Measurements from ENCODE around the genes RTN4, MTIF2, CCDC88A and PPP4R3B.

GRCh38 chr2:54622087-54622697 is 101.3 kb upstream of the EML6 start:
- PRO-cap: no peak

- PRO-cap: no peak
Measured at GRCh38 chr2:54625853-54626316, 97.6 kb upstream of the EML6 start.

DNA sequence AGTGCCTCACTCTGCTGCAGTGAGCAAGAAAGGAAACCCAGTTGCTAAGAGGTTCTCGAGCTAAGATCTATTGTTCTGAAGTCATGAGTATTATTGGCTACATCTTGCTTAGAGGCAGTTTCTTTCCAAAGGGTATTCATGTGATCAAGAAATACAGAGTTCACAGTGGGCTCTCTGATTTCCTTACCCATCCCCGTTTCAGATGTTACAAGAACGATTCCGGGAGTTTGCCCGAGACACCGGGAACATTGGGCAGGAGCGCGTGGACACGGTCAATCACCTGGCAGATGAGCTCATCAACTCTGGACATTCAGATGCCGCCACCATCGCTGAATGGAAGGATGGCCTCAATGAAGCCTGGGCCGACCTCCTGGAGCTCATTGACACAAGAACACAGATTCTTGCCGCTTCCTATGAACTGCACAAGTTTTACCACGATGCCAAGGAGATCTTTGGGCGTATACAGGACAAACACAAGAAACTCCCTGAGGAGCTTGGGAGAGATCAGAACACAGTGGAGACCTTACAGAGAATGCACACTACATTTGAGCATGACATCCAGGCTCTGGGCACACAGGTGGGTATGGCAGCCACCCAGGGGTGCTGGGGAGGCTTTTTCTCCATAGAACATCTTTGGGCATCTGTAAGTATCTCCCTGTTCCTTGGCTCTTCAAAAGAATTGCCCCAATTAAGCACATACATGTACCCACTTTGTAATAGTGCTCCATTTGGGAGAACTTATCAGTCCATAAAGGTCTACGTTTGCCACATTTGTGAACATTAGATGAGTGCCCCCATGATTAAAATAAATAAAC is 73.8 kb upstream of the EML6 start:
- PRO-cap: no peak

DNA sequence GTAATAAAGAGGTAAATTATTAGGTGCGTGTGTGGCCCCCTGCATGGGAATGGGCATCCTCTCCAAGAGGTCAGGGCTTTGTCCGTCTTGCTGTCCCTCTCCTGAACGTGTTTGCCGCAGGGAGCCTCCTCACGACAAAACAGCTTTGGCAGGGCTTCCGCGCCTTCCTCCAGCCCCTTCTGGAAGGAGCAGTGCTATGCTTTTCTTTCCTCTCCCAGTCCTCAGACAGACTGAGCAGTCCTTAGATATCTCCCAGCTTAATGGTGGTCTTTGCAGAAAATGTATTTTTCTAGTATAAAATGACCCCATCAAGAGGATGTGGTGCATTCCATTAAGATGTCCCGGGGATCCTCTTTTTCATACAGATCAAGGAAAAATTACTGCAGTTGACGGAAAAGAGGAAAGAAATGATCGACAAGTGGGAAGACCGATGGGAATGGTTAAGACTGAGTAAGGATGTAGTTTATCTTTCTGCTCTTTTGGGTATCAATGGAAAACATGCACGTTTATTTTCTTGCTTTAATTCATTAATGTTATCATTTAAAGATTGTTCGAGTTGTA is 67.8 kb upstream of the EML6 start:
- PRO-cap: no peak

DNA sequence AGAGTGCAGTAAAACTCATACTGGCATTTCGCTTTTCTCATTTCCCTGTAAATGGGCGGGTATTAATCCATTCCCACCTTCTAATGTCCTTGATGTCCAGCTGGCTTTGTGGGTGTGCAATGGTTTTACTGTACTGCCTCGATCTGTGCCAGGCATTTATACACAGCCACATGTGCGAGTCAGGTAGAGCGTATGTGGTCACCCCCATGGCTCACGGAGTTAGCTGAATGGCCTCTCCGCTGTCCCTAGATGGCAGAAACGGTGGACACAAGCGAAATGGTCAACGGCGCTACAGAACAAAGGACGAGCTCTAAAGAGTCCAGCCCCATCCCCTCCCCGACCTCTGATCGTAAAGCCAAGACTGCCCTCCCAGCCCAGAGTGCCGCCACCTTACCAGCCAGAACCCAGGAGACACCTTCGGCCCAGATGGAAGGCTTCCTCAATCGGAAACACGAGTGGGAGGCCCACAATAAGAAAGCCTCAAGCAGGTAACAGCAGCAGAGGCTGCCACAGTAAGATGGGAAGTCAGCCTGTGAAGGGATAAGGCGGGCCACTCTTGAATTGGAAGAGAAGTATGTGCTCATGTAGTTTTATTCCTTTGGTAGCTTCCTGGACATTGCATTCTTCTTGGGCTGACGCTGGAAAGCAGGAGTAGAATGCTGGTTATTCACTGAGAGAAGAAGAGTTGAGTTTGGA is 59.1 kb upstream of the EML6 start:
- PRO-cap: no peak

DNA sequence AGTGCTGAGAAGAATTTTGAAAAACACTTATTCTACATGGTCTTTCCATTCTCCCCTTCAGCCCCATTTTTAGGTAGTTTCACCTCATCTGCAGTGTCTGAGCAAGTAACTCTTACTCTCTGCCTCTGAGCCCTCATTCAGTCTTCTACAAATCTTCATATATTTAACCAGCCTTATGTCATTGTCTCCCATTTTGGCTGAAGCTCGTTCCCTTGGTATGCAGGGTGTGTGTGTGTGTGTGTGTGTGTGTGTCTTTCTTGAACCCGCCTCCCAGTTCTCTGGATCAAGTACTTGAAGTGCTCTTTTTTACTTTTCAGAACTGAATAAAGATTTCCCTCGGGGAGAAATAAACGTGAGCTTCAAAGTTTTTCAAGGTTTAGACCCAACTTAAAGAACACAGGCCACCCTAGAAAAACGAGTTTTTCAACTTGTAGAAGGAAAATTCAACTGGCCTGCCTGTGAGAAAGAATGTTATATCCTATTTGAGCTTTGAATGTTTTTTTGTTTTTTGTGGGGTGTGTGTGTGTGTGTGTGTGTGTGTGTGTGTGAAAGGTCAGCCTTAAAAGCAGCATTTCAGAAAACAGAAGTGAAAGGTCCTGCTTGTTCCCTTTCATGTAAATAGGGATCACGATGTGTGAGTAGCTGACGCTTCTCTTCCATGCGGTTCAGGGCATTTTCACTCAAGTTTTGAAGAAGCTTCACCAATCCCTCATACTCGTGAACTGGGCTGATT is 50.8 kb upstream of the EML6 start:
- PRO-cap: no peak

DNA sequence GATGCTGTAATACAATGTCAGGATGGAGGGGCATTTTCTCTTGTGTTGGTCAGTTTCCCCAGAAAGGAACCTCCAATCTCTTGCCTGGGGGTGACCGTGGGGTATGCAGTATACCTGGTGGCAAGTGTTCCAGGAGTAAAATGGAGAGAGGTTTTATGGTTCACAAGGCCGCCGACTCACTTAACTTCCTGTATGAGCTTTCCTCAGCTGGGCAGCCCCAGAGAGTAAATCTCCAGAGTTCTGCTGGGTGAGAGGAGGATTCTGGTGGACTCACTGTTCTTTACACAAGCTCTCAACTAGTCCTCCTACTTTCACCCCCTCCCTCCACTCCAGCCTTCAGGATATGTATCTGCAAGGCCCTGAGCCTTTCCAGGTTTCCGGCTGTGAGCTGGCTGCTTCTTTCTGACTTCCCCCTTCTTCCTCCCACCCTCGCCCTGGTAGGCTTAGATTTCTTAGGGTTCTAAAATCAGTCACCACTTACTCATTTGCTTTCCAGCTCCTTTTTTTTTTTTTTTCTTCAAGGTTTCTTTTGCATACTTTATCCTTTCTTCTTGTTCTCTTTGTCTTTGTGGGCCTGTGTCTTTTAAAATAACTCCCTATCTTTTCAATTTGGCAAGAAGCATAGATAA is 34.0 kb downstream of the EML6 start:
- PRO-cap: no peak

DNA sequence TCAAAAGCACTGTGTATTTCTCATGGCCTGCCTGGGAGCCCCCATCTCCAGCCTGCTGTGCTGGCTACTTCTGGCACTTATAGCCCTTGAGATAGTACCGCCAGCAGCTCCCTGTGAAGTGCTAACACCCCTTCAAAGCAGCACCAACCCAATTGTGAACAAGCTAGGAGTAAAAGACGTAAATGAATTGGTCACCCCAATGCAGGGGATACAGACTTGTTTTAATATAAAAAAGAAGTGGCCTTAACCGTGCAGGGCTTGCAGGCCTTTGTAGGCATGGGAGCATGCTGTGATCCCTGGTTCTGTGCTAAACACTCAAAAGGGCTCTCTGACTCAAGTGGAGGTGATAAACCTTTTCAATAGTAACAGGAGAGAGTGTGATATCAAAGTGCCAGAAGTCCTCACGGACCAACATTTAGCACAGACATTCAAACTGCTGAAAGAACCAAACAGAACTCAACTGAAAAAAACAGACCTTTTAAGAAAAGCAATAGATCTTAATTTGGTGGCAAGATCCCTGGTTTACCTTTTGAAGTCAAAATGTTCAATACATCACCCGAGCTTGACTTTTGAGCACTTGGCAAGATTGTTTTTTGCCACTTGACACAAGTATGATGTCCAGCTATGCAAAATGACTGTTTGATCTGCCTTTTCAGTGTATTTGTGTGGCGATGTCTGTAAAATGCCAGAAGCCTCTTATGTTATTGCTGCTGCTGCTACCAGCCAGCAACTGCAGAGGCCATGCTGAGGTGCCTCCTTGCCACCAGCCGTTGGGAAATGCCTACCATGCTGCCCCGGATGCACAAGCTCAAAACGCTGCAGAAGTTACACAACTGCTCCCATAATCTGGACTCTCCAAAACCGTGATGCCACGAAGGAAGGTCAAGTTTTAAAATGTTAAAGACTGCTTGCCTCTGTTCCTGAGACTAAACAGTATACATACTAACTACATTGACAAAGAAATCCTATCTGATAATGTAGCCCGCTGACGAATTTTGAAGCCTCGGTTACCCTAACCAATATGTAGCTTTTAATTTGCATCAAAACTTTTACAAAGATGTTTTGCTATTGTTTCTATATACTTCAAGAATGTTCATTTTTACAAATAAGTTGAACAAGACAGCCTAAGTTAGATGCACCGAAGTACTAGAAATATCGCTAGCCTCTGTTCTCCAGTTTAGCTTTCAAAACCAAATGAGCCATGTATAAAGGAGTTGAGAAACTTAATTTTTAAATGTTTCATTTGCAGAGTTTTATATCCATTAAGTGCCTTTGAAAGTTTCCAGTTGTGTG is 80.4 kb downstream of the RTN4 start:
- PRO-cap: no peak

DNA sequence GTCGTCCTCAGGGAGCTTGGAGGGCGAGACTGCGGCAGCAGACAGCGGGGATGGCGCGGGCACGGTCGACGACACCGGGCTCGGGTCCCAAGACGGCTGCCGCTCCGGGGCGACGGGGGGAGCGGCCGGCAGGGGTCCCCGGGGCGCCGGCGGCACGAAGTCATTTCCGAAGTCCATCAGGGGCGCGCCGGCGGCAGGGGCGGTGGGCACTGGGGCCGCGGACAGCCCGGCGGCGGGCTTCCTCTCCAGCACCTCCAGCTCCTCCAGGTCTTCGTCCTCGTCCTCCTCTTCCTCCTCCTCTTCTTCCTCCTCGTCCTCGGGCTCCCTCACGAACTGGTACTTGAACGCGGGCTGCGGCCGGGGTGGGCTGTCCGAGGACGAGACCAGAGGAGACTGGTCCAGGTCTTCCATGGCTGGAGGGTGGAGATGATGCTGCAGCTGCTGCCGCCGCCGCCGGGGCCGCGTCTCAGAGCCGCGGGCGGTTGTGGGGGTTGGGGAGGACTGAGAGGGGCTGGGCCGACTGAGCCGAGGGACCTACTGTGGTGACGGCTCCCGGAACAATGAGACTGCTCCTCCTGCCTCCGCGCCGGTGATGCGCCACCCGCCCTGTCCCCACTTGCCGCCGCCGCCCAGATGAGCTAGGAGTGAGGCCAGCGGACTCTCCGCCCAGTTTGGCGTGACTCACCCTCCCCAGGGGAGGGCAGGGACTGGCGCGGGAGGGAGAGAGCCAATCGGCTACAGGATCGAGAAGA is at the start of gene RTN4:
Gene RTN4, minus strand, starts transcription at position 562 of the 752 bp plus-strand sequence.
- PRO-cap: bidirectional peak, plus-strand start outside the sequence, minus-strand start at position 562 of the sequence

GRCh38 chr2:55133652-55134387 is 83.6 kb upstream of the RTN4 start:
- PRO-cap: bidirectional peak, plus-strand start at chr2:55134165, minus-strand start at chr2:55133867

DNA sequence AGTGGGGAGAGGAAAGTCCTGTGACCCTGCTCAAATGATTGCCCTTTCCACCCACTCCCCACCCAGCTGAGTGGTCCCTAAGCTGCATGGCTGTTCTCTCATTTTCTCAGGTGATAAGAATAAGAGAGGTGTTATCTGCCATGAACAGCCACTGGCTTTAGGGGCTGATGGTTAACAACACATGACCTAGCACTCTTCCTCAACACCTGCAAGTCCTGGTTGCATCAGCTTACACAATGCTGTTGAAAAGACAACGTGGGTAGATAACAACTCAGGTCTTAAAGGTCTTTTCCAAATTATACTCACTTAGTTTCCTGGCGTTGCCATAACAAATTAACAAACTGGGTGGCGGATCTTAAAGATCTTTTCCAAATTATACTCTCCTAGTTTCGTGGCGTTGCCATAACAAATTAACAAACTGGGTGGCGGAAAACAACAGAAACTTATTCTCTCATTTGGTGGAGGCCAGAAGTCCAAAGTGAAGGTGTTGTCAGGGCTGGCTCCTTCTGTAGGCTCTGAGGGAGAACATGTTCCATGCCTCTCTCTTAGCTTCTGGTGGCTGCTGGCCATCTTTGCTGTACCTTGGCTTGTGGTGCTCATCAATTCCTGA is 90.4 kb upstream of the RTN4 start:
- PRO-cap: no peak

GRCh38 chr2:55236314-55237488 is 4.2 kb downstream of the RPS27A start:
- PRO-cap: unidirectional peak, plus-strand start at chr2:55237060

DNA sequence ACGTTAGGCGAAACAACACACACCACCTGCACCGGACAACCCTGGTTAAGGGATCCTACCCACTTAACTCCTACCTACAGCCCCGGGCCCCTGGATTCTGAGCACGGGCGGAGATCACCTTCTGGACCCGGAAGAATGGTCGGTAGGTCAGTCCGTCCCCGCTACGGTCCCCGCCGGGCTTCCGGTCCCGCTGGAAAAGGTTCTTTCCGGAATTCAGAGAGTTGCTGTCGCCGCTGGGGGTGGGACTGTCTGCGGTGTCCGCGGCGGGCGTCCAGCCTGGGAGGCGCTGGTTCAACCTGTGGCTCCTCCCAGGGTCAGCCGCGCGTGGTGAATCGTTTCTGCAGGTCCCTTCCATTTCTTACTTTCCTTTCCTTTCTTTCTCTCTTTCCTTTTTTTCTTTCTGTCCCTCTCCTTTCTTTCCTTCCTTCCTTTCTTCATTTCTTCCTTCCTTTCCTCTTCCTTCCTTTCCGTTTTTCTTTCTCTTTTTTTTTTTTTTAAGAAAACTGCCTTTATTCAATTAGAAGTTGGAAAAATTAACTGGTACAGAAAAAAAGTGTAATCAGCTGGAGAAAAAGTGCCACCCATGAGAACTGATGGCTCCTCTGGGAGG is at the start of gene MTIF2:
Gene MTIF2, minus strand, starts transcription at position 137 of the 610 bp plus-strand sequence.
- PRO-cap: bidirectional peak, plus-strand start at position 317 of the sequence, minus-strand start at position 123 of the sequence

DNA sequence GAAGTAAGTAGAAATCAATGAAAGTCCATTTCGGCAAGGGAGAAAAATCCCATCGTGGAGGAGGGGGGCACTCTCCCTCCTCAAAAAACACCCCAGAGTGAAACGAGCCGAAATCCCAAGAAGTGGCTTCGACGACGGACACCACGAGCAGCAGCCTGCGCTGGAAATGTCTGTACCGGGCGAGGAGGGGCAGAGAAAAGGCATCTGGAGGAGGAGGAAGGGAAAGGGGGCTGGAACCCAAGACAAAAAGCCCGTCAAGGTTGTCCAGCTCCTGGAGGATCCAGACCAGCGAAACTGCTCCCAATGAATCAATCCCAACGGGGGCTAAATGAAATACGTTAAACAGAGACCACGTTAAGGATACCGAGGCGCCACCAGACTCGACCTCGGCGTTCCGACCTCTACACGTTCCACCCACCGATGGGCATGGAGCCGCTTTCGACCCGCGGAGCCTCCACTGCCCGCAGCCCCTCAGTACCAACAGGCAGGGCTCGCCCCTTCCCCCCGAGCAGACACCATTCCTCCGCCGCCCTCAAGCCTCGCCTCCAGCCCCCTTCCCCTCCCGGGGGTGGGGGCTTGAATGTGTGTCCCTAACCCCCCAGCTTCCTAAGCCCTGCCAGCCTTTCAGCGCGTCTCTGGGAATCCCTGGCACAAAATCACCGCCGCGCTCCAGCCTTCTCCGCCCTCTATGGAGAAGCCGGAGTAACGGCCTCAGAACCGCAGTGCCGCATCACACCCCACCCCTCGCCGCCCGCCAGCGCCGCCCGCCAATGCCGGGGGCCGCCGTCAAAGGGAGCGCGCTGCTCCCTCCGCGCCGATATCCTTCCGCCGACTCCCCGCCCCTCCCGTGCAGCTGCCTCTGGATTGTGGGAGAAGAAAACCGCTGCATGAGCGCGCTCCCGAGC is at the start of gene CCDC88A:
Gene CCDC88A, minus strand, starts transcription at position 707 of the 905 bp plus-strand sequence.
- PRO-cap: bidirectional peak, plus-strand start at position 218 of the sequence, minus-strand start at position 168 of the sequence; unidirectional peak, minus-strand start at position 305 of the sequence; unidirectional peak, minus-strand start at position 422 of the sequence; bidirectional peak, plus-strand start outside the sequence, minus-strand start at position 690 of the sequence

- PRO-cap: no peak
Measured at GRCh38 chr2:55420957-55421234, 1.2 kb upstream of the CCDC88A start.

GRCh38 chr2:55459585-55460229 is 40.1 kb upstream of the CCDC88A start:
- PRO-cap: no peak

GRCh38 chr2:55530766-55531239 is 11.3 kb downstream of the CFAP36 start:
- PRO-cap: no peak

DNA sequence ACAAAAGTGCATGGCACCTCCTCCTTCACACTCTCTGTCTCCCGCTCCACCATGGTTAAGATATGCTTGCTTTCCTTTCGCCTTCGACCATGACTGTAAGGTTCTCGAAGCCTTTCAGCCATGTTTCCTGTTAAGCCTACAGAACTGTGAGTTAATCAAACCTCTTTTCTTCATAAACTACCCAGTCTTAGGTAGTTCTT is 42.8 kb downstream of the CFAP36 start:
- PRO-cap: no peak

GRCh38 chr2:55617415-55618342 is at the start of gene PPP4R3B:
PPP4R3B (minus strand) TSS chr2:55617622.
- PRO-cap: bidirectional peak, plus-strand start at chr2:55617933, minus-strand start at chr2:55617616

GRCh38 chr2:57759879-57760460 is 286.6 kb upstream of the VRK2 start:
- PRO-cap: unidirectional peak, plus-strand start at chr2:57760067; unidirectional peak, plus-strand start at chr2:57760182